Trachea (tissue), 1 donor: ENCODE data around the genes LNP1 and NXPE3.

DNA sequence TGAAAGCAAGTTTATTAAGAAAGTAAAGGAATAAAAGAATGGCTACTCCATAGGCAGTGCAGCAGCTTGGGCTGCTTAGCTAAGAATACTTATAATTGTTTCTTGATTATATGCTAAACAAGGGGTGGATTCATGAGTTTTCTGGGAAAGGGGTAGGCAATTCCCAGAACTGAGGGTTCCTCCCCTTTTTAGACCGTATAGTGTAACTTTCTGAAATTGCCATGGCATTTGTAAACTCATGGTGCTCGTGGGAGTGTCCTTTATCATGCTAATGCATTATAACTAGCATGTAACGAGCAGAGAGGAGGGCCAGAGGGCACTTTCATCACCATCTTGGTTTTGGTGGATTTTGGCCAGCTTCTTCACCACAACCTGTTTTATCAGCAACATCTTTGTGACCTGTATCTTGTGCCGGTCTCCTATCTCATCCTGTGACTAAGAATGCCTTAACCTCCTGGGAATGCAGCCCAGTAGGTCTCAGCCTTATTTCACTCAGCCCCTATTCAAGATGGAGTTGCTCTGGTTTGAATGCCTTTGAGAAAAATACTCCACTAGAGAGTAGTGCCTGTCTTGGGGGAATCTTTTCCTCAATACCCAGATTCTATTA lies 40.9 kb upstream of the CMSS1 start:
- PRO-cap, result no peak

- PRO-cap, result no peak
Measured at GRCh38 chr3:99816944-99817640, 570 bp upstream of the CMSS1 start.

- PRO-cap, result no peak
Measured at GRCh38 chr3:100226530-100227155, 34.1 kb upstream of the TBC1D23 start.

DNA sequence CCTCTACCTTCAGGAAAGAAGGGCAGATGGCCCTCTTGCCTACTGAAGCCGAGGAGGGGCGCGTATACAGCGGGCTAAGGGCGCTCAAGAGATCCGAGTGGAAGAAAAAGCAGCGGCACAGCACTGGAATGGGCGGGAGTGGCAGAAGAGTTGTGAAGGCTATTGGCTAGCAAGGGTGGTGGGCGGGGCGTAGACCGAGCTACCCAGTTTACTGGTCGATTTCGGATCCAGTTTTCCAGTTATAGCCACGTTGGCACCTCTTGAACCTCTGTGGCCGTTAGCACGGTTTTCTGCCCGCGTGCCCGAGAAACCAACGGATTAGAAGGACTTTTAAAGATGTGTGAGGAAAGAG lies at the start of gene LNP1:
Gene LNP1, plus strand, starts transcription at position 230 of the 352 bp plus-strand sequence.
- PRO-cap, result bidirectional peak, plus-strand start at position 230 of the sequence, minus-strand start at position 140 of the sequence

DNA sequence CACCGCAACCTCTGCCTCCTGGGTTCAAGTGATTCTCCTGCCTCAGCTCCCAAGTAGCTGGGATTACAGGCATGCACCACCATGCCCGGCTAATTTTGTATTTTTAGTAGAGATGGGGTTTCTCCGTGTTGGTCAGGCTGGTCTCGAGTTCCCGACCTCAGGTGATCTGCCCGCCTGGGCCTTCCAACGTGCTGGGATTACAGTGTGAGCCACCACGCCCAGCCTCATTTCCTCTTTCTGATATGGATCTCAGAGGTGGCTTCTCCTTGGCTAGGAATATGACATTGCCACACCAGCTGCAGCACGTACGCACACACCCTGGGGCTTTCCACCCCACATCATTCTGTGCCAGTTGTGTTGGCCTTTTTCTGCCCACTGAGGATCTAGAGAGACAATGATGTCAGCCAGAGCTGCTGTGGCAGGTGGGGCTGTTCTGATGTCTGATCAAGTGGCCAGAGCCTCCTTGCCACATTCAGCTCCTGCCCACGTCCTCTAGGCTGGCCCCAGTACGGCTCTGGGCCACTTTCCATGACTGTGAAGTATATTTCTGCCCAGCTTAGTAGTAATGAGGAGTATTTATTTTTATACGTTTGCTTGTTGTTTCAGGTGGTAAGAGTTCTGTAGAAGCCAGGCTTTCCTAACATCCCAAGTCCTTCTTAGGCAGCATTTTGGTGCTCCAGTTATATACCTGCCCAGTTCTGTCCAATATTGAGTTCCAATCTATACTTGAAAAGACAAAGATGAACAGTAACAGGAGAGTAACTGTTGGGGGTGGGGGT lies 29.1 kb downstream of the TMEM45A start:
- PRO-cap, result no peak

GRCh38 chr3:100697099-100697663 lies 12.1 kb upstream of the TFG start:
- PRO-cap, result no peak

DNA sequence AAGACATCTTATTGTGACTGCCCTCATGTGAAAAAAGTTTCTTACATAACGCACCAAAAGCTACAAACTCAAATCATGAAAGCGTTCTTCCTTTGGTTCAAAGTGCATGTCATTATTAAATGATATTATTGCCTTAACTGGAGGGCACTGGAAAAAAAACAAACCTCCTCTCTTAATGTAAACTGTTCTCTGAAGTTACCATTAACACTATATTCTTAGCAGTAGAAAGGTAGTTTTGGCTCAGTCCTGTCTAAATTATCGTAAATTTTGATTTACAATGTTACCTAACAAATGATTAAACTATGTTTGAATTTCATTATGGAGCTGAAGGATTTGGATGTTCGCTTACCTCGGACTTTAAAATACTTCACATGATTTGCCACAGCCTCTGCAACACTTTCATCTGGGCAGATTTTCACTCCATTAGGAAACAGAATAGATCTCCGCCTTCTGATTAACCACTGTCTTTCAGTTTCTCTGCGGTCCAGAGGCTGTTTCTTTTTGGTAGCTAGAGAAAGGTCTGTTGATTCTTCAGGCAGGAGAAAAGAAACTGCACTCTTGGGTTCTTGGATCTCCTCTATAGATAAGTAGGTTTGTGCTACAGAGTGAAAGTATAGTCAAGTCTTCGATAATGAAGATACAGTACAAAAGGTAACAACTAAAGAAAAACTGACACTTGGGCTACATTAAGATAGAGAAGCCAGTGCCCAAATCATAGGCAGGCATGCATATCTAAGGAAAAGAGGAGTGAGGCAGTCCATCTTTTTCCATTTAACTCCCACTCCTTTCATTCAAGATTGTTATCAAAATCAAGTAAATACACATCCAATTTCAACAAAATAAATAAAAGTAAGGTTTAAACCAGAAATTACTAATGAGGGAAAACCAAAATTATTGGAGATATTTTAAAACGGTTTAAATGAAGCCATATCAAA lies 873 bp downstream of the IMPG2 start:
- PRO-cap, result no peak

GRCh38 chr3:101466464-101467566 lies 46.2 kb downstream of the SENP7 start:
- PRO-cap, result no peak

DNA sequence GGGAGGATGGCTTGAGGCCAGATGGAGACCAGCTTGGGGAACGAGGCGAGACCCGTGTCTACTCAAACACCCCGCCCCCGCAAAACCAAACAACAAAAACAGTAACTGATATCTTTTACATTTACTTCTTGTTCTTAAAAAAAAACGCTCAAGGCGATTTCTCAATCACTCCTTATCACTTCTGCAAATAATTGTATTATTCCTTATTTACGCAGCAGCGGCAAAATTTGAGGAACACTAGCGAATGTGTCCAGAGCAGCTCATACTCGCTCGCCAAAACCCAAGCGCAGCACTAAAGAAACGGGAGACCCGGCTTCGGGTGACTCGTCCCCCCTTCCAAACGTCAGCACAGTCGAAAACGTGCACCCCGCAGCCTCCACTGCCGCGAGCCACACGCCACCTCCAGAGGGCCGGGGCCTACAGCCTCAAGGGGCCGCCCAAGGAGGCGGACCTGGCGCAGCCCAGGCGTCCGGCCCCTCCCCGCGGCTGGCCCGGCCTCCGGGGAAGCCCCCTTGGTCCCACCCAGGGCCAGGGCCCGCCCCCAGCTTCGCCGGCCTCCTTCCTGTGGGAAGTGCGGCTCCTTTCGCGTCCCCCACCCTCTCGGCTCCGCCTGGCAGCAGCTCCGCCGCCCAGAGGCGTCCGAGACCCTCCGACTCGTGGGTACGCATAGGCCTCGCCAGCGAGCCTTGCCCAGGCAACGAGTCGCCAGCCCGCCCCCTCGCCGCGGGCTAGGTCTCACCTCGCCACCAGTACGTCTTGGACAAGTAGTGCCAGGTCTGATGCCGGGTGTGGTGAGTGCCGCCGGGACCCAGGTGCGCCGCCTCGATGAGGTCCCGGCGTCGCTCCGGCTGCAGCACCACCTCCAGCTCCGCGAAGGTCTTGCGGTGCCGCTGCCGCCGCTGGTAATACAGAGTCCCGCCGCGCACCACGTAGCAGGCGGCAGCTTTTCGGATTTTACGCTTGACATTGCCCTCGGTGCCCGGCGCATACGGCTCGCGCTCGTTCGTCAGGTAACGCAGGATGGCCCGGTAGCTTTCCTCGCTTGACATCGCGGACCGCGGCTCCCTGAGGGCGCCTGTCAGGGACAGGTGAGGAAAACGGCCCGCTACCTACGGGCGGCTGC lies 705 bp downstream of the ZBTB11 start:
- PRO-cap, result bidirectional peak, plus-strand start at position 588 of the sequence, minus-strand start at position 350 of the sequence

- PRO-cap, result no peak
Measured at GRCh38 chr3:101680757-101681225, 3.9 kb upstream of the ZBTB11 start.

DNA sequence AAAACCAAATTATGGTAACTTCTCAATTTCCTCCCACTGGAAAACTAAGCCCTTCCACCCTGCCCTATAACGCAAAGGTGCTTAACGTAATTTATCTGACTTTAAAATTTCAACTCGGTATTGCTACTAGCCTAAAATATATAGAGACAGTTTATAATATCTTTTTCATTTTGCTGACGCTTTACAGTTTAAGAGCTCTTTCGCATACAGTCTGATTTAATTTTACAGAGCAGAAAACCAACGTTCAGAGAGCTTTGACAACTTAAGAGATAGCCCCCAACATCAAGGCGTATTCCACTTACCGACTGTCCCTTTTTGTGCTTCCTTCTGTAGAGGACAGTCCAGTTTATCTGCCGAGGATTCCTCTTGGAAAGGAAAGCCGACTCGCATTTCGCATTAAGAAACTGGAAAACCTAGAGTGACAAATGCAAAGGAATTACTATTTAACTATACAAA lies 974 bp downstream of the RPL24 start:
- PRO-cap, result no peak

DNA sequence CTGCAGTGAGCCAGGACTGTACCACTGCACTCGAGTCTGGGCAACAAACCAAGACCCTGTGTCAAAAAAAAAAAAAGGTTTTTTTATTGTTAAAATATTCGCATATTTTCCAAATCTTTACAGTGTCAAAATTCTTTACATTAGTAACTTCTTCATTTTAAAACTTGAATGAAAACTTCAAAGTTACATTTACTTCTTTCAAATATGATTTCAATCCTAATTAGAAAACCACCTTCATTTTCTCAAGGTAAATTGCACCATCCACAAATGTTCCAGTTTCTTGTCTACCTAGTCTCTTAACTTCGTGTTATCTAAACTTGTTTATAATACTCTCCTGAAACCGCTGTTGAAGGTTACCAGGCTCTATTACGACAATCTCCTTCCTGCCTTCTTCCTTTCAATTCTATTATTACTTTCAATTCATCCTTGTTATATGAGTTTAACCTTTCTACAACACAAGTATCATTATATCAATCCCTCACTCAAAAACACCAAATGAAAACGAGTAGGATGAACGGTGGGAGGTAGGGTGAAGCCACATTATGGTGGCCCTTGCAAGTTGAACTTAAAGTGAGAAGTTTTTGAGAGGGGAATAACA lies 3.7 kb upstream of the CEP97 start:
- PRO-cap, result no peak

GRCh38 chr3:101778846-101780000 lies at the start of gene NXPE3:
NXPE3 (plus strand) TSS chr3:101779211.
- PRO-cap, result bidirectional peak, plus-strand start at chr3:101779216, minus-strand start at chr3:101779120; unidirectional peak, plus-strand start at chr3:101779679

GRCh38 chr3:101827014-101828354 lies 21.8 kb upstream of the NFKBIZ start:
- PRO-cap, result bidirectional peak, plus-strand start at chr3:101827786, minus-strand start at chr3:101827724; bidirectional peak, plus-strand start at chr3:101827936, minus-strand start at chr3:101827935

DNA sequence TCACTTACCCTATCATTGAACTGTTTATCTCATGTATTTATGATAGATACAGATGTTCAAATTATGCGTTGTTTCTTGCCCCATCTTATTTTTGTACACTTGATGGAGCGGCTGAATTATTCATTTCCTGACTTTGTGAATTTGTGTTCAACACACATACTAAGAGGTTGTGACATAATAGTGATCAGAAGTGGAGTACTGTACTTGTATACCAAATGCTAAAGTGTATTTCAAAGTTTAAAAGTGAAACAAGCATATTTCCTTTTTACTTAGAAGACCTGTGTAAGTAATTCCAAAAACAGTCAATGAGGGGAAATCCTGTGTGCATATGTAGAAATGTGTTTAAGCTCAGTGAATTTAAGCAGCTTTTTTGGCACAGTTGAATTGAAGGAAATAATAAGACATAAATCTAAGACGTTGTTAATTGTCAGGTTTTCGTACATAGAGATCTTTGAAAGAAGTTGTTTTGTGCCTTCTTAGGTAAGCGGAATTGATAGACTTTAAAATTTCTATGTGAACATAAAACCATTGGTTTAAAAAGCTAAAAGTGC lies 1.8 kb downstream of the NFKBIZ start:
- PRO-cap, result no peak

DNA sequence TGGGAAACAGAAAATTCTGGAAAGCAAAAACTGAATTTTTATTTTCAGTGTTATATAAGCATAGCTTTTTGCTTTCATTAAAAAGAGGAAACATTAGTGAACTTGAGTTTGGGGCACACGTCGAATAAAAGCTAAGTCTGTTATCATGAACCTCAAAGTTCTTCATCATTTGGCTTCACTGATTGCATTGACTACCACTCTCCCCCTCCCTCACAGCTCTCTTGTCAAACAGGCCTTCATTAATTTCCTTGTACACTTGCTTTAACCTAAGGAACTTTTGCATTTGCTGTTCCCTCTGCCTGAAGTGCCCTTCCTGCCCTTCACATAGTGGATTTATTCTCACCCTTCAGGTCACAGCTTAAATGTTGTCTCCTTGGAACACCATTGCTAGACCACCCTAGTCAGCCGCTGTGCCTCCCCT lies 265.3 kb downstream of the NFKBIZ start:
- PRO-cap, result no peak

- PRO-cap, result no peak
Measured at GRCh38 chr3:102141476-102142373, 292.4 kb downstream of the NFKBIZ start.

GRCh38 chr3:102670856-102671648 lies 236.2 kb downstream of the ZPLD1 start:
- PRO-cap, result no peak

DNA sequence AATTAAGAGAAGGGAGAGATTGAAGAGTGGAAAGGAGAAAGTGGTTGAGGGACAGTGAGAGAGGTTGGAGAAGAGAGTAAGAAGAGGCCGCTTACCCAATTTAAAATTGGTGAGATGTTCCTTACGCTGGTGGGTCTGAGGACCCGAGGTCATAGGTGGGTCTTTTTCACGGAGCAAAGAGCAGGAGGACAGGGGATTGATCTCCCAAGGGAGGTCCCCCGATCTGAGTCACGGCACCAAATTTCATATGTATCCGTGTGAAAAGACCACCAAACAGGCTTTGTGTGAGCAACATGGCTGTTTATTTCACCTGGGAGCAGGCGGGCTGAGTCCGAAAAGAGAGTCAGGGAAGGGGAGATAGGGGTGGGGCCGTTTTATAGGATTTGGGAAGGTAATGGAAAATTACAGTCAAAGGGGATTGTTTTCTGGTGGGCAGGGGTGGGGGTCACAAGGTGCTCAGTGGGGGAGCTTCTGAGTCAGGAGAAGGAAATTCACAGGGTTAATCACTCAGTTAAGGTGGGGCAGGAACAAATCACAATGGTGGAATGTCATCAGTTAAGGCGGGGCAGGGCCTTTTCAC lies 921.5 kb upstream of the ALCAM start:
- PRO-cap, result no peak

- PRO-cap, result no peak
Measured at GRCh38 chr3:104850372-104850663, 516.4 kb upstream of the ALCAM start.